Right common carotid artery plus branches (tissue), 1 donor: ENCODE measurements around a stretch of chr3.

GRCh38 chr3:71047728-71047927 is 535.9 kb downstream of the FOXP1 start:
- PRO-cap: no peak

- PRO-cap: no peak
Measured at GRCh38 chr3:71055578-71056200, 527.8 kb downstream of the FOXP1 start.

DNA sequence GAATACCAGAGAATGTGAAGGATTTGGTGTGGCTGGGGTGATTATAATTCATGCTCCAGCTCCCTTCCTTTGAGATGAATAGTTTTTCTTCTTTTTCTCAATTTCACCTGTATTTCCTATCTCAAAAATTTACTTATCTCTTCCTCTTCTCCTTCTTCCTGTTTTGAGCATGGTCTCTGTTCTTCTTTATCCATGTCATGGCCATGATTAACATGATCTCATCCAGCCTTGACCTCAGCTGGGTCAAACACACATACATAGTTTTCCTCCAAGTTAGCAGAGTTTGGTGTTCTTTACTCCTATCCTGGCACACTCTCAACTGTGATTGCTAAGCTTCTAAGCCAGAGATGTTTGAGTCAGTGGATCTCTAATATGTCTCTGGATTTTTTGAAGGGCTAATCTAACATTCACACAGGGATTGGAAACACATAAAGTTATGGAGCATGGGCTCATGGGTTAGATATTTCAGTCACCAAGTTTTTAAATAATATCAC is 506.9 kb downstream of the FOXP1 start:
- PRO-cap: no peak

GRCh38 chr3:71089246-71089762 is 494.2 kb downstream of the FOXP1 start:
- PRO-cap: no peak

DNA sequence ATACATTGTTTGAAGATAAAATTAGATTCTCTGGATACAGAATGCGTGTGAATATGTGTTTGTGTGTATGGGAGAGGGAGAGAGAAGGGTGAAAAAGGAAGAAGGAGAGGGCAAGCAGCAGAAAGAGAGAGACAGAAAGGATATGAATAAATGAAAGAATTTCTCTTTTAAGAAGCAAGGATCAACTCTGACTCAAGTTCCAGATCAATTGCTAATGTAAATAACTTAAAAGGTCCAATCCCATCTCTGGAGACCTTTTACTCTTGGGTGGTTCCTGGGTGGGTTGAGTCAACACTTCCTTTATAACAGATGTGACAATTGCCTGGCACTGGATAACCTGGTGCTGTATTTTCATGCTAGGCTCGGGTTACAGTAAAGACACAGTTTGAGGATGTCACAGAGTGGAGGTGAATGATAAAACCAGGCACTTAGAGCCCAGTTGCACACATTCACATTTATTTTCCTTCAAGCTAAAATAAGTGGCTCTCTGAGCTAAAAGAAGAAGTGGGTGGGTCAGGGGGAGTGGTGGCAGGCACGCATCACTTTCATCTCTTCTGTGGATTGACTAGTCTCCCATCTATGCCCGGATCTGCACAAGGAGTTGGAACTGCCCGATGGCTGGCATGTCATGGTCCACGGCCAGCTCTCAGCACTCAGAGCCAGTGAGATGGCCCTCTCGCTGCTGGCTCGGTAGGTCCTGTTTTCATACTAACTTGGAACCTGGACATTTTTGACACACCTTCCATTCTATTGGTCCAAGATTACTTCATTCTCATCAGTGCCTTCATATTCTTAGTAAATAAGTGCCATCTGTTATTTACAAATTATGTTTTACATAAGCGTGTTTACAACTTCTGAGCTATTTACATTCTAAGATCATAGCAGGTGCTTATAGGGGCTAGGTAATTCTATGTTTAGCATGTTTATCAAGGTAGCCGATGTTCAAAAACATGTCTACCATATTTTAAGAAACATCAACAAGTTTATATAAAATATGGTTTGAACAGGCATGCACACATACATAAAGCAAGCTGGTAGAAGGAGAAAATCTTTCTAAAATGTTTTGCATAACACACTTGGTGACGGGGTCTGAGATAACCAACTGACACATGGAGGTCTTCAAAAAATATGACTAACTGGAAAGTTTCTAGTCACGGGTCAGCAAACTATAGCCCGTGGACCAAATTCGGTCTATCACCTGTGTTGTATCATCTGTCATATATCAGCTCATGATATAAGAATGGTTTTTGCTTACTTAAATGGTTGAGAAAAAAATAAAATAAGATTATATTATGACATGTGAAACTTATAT is 465.6 kb downstream of the FOXP1 start:
- PRO-cap: no peak

DNA sequence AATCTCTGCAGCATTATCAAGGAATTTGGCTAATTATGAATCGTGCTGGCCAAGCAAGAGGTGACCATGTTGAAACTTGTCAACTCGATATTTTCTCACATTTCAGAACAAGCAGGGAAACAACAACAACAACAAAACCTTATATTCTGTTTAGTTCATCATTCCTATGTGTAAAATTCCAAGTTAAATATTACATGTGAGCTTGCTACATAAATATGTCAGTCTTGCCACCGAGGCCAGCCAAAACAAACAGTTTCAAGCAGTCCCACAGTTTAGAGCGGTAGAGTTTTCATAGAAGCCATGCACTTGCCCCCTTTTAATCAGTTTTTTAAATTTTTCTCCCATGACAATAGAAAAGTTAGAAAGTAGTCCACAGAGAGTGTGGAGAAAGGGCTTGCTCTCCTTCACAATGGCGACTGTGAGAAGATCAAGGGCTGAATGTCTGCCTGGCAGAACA is 420.0 kb downstream of the FOXP1 start:
- PRO-cap: no peak

GRCh38 chr3:71168222-71168851 is 415.2 kb downstream of the FOXP1 start:
- PRO-cap: no peak

DNA sequence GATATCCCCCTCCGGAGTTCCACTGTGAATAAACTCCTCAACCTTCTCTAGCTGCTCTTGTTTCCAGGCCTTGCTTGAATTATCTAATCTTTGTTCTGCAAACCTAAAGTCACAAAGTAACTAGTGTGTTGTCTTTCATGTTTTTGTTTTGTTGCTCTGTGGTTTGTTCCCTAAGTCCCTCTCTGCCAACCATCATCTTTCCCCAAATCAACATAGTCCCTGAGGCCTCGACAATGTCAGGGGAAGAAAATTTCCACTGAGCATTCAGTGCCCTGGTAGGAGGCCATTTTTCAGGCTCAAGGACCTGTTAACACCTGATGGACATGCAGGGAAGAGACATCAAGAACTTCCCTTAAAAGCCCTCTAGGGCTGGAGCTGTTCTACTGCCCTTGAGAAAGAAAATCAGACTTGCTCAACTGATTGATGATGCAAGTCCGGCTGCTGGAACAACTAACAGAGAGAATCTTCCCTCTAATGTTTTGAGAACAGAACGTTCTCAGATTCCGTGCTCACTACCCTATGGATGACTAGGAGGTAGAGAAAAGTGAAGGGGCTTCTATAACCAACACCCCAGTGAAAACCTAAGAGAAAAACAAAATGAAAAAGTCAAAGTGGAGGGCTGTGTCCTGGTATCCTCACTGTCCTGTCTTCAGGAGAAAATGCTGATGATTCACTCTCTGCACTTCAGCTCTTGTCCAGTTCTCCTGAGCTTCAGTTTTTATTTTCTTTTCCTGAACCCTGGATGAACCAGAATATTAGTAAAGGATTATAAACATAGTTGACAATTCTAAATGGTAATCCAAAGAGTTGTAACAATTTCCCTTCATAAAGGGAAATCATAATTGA is 373.1 kb downstream of the FOXP1 start:
- PRO-cap: bidirectional peak, plus-strand start at position 488 of the sequence, minus-strand start at position 327 of the sequence

- PRO-cap: no peak
Measured at GRCh38 chr3:71227312-71227854, 356.1 kb downstream of the FOXP1 start.

DNA sequence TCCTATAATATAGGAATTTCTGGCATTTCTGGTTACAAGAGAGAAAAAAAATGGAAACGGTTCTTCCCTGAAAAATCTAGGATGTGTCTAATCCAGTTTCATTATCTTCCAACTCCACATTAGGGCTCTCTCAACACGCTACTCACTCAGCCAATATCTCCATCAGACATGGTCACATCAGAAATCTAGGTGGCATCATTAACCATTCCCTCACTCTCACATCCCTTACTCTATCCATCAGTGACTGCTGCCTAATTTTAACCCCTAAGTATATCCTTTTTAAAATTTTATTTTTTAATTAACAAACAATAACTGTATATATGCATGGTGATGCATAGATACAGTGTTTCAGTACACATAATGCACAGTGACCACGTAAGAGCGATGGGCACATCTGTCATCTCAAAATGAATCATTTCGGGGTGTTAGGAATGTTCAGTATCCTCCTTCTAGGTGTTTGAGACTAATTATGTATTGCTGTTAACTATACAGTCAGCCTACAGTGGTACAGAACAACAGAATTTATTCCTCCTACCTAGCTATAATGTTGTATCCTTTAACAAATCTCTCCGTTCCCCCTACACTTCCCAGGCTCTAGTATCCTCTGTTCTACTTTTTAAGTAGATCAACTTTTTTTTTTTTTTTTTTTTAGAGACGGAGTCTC is 307.1 kb downstream of the FOXP1 start:
- PRO-cap: no peak

- PRO-cap: no peak
Measured at GRCh38 chr3:71309345-71309674, 274.2 kb downstream of the FOXP1 start.

GRCh38 chr3:71346548-71346770 is 237.1 kb downstream of the FOXP1 start:
- PRO-cap: unidirectional peak, minus-strand start at chr3:71346717

- PRO-cap: no peak
Measured at GRCh38 chr3:71372291-71372810, 211.2 kb downstream of the FOXP1 start.

DNA sequence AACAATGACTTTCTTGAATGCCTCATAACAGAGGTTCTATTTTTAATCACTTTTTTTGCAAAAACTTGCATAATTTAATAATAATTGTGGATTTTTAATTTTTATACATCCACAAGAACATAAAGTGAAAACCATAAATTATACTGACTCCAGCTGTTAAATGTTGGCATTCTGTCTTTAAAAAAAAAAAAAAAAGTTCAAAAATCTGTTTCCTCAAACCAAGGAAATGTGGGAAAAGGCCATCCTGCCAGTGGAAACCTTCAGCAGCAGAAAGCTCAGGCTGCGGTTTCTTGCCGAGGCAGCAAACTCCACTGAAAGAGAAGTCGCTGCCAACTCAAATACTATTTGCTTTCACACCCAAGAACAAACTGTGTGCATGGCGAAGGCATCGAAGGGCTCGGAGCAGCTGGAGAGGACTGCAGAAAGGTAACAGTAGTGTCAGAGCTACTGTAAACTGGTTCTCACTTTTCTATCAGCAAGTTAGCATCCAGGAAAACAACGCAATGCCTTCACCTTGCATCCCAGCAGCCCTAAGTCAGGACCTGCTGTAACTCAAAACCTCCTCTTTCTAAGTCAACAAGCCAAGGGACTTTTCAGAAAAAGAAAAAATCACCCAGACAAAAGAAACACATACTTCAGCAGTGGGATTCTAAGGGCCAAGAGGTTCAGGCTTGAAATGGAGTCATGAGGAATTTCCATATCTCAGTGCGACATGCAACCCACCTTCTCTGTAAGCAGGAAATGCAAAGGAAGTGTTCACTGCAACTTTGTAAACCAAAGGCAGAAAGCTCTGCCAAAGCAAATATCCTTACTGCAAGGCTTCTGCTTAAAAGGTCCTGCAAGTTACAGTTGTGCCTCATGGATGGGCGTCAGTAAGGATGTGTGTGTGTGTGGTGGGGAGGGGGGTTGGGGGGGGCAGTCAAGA is 193.6 kb downstream of the FOXP1 start:
- PRO-cap: no peak

- PRO-cap: no peak
Measured at GRCh38 chr3:71432194-71433209, 151.0 kb downstream of the FOXP1 start.

DNA sequence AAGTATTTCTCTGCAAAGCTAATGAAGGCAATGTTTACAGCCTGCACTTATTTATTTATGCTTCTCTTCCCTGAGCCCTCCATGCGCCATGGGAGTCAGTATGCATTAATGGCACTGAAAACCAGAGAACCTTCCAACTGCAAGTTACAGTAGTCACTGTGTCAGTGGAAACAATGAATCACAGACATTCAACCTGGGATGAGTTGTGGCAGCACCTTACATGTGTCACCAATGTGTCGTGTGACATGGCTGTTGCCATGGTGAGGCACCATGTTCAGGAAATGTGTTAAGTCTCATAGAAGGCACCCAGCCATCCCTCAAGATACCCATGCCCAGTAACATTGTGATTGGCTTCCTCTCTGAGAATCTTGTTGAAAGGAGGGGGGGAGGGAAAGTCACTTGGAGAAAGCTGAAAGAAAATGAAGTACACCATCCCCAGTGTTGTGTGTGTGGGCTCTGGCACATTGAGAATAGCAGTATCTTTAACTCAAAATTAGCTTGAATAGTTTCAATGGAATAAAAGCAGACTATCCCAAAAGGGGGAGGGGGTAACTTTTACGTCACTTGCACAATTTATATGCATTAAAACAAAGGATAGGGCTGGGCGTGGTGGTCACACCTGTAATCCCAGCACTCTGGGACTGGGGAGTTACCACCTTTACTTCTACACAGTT is 104.8 kb downstream of the FOXP1 start:
- PRO-cap: no peak

DNA sequence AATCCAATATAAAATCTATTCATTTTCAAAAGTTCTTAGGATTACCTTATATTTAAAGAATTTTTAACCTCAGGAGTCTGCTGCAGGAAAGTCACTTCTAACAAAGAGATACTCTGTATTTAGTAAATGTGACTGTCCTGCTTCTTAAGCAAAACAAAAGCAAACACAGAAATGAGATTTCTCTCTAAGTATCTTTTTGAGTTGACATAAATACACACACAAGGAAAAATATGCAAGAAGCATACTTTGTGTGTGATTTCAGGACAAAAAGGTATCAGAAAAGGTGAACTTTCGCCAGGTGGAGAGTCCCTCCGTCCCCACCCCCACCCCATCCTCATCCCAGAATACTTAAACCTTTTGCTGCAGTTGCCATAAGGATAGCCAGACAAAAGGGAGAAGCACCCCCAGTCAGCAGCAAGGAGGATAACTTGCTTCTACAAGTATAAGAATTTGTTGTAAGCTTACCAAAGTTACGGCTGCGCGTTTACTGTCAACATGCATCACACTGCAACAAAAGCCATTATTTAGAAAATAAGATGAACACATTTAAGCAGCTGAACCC is 10.4 kb downstream of the FOXP1 start:
- PRO-cap: no peak

- PRO-cap: no peak
Measured at GRCh38 chr3:71577799-71579039, 5.3 kb downstream of the FOXP1 start.

DNA sequence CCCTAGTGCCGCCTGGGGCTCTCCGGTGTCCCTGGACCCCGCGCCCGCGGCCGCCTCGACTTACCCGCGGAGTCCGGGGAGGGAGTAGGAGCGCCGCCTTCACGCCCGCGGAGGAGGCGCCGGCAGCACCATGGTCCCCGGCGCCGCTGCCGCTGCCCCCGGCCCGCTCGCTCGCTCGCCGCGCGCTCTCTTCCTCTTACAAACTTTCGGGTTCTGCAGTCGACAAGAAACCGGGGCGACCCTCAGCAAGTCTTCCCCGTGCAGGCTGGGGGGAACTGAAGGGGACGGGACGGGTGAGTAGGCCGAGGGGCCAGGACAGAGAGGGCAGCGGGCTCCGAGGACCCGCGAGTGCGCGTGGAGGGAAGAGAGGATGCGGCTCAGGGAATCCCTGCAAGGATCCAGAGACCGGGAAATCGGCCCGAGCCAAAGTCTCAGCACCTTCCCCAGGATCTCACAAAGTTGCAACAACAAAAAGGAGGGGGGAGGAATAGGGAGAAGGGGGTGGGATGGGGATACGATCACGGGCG is 2.0 kb downstream of the FOXP1 start:
- PRO-cap: bidirectional peak, plus-strand start outside the sequence, minus-strand start at position 372 of the sequence

DNA sequence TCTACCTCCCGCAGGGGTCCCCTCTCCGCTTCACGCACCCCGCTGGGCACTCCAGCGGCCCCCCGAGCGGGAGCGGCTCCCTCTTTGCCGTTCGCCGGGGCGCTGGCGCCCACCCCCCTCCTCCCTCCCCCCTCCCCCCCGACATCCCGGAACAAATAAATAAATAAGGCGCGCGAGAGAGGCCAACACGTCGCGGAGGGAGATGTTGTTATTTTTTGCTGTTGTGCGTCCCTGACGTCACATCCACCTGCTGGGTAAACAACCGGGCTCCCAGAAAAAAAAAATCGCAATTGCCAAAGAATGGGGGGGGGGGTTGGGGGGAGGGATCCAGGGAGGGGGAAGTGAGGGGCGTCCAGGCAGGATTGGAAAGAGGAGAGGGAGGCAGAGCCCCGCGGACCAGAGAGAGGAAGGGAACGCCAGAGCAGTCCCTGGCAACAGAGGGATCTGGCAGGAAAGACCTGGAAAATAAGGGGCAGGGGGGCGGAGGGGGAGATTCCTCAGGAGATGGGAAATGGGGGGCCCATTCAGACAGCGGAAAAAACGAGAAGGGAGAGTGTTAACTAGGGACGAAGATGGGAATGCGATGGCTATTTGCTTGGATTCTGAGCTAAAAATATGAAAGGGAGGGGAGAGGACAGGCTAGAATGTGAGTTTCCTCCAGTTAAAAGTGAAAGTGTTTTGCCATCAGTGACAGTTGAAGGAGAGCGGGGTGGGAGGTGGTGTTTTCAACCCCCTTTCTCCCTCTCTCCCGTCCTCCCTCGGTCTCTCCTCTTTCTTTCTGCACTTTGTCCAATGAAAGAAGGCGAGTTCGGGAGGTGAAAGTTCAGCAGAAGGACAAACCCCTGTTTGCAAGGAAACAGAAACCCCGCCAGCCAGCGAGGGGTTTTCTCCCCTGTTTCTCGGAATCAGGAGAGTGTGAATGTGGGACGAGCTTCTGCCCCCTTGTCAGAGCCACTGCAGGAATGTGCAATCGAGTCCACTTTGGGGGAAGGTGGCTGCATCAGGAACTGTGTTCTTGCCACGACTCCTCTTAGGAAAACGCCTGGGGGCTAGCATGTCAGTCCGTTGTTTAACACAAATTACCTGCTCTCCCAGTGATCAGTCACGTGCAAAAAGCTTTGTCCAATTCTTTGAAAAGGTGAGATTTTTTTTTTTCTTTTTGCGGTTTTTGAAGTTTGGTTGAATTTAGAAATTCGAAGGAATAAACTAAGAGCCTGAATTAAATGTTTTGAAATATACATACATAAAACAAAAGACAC is 773 bp upstream of the FOXP1 start:
- PRO-cap: bidirectional peak, plus-strand start at position 384 of the sequence, minus-strand start at position 113 of the sequence; bidirectional peak, plus-strand start at position 690 of the sequence, minus-strand start at position 436 of the sequence; unidirectional peak, minus-strand start at position 747 of the sequence